ENCODE results near the genes KIAA1614 and NPL.

GRCh38 chr1:180912682-180913347, at the start of gene KIAA1614:
Gene KIAA1614, plus strand, starts transcription at chr1:180912897.
- PRO-cap, result bidirectional peak, plus-strand start at chr1:180912714, minus-strand start at chr1:180912743; bidirectional peak, plus-strand start at chr1:180913219, minus-strand start at chr1:180913133
- RAMPAGE, long total RNA, 3 experiments, result start-site peak on the plus strand in 1 of 3 experiments, at chr1:180912838-180913239 at its widest, 5 reads per replicate

- PRO-cap, result no peak
- RAMPAGE, long total RNA, 3 experiments, result no peak in any of the 3 experiments
Measured at GRCh38 chr1:180940629-180941164, 28.0 kb downstream of the KIAA1614 start.

- PRO-cap, result no peak
- RAMPAGE, long total RNA, 3 experiments, result no peak in any of the 3 experiments
Measured at GRCh38 chr1:181013222-181014060, 9.2 kb downstream of the STX6 start.

DNA sequence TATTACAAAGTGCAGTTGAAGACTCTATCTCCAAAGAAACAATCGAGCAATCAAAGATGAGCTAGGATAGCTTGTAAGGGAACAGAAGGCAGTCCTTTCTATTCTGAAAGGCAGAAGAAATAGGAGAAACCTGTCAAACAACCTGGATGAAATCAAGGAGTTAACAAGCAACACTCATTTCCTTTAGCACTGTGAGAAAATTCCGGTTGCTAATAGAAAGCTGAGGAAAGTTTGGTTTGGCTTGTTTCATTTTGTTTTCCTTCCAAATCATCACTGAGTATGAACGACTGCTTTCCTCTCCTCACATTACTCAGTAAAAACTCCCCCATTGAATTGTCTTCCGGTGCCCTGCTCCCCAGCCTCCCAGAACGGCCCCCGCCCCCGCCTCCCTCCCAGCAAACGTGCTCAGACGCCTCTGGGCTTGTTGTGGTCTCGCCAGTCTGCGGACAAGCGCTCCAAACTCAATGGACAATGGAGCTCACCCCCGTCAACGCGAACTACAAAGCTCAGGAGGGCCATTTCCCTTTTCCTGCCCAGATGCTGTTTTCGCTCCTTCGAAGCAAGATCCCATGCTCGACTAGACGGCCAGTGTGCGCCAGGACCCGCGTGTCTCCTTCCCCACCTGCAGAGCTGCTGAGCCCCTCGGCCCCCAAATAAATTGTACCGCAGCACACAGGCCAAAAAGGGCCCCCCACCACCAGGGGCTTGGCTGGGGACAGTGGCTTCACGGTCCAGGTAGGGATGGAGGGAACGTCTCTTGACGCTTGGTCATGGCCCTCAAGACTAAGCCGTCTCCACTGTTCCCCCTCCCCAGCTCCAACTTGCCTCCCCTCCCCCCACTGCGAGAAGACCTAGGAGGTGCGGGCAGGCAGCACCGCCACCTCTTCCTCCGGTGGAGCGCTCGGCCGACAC, 691 bp downstream of the STX6 start:
- PRO-cap, result bidirectional peak, plus-strand start at position 408 of the sequence, minus-strand start at position 308 of the sequence
- RAMPAGE, long total RNA, 3 experiments, result no peak in any of the 3 experiments

- PRO-cap, result no peak
- RAMPAGE, long total RNA, 3 experiments, result no peak in any of the 3 experiments
Measured at GRCh38 chr1:181046337-181046995, 12.7 kb downstream of the MR1 start.

DNA sequence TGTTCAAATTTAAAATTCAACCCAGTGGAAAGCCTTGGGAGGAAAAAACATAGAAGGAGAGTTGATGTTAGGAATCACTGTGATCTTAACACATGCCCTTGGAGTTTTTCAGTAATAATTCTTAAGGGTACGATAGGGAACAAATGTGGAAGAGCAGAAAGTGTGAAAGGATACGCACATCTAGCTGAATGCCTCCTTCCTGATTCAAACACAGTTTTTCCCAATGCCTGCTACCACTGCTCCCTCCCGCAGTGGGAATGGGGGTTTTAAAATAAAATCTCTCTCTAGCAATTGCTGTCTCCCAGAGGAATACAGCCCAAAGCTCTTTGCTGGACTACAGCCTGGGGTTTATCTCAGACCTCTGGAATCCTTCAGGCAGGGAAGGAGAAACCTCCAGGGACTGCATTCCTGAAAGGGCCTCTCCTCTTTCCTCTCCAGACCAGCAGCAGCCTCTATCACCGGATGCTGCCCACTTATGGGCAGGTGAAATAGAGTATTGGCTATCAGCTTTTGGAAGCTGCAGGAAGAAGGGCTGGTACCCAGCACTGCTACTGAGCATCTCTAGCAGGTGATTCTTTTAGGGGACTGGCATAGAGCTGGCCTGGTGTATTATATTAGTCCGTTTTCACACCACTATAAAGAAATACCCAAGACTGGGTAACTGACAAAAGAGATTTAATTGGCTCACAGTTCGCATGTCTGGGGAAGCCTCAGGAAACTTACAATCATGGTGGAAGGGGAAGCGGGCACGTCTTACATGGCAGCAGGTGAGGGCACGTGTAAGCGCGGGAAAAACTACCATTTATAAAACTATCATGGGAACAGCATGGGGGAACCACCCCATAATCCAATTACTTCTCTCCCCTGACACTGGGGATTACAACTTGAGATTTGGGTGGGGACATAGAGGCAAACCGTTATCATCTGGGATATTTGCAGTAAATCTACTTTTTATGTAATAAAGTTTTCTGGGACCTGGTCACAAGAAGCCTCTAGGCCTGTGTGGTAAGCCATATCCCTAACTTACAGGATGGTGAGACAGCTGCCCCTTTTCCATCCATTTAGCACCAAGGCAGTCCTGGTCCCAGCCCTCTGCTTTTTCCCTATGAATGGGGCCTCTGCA, 6.5 kb downstream of the IER5 start:
- PRO-cap, result unidirectional peak, minus-strand start at position 247 of the sequence
- RAMPAGE, long total RNA, 3 experiments, result no peak in any of the 3 experiments

GRCh38 chr1:181105504-181105677, 16.9 kb downstream of the IER5 start:
- PRO-cap, result bidirectional peak, plus-strand start at chr1:181105582, minus-strand start at chr1:181105215
- RAMPAGE, long total RNA, 3 experiments, result no peak in any of the 3 experiments

DNA sequence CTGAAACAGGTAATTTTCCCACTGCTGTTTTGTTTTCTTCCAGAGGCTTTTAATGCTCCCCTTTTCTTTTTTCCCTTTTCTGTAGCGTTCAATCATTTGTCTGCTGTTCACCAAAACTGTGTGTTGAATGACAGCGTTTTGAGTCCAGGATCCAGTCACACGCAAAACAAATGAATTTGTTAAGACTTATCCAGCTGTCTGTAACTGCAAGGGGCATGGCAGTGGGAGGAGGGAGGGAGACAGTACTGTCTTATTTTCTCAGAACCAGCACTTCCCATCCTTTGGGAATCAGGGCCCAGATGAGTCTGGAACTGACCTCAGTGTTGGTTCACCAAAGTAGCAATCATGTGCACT, 17.7 kb downstream of the CACNA1E start:
- PRO-cap, result unidirectional peak, minus-strand start at position 79 of the sequence
- RAMPAGE, long total RNA, 3 experiments, result no peak in any of the 3 experiments

GRCh38 chr1:182056584-182057069, 4.9 kb downstream of the ZNF648 start:
- PRO-cap, result no peak
- RAMPAGE, long total RNA, 3 experiments, result no peak in any of the 3 experiments

GRCh38 chr1:182143712-182145053, 82.7 kb upstream of the ZNF648 start:
- PRO-cap, result bidirectional peak, plus-strand start at chr1:182144365, minus-strand start at chr1:182144337; bidirectional peak, plus-strand start at chr1:182144637, minus-strand start at chr1:182144549
- RAMPAGE, long total RNA, 3 experiments, result no peak in any of the 3 experiments

DNA sequence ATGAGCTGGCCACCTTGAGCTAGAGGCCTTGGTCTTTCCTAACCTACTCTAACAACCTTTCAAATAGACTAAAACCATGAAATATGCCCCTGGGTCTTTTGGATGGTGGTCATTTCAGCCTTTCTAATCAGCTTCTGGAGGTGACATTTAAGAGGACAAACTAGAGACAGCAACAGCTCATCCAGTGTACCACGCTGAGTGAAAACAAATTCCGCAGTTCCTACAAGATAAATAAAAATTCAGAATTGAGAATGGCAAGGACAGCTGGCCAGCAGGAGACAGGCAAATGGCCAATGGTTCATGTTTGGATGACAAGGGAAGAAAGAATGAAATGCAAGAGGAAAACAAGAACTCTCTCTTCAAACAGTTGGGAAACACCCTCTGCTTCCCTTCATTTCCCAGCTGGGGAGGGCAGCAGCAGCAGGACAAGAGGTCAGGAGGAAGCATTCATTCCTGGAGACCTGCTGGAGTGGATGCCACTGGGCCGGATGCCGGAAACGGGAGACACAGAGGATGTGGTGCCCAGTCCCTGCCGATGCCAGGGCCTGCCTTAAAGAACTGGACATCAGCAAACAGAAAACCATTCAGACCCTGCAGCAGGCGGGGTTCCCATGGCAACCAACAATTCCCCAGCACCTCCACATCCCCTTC, 102.2 kb upstream of the ZNF648 start:
- PRO-cap, result no peak
- RAMPAGE, long total RNA, 3 experiments, result no peak in any of the 3 experiments

- PRO-cap, result no peak
- RAMPAGE, long total RNA, 3 experiments, result no peak in any of the 3 experiments
Measured at GRCh38 chr1:182588051-182588589, 936 bp downstream of the RNASEL start.

DNA sequence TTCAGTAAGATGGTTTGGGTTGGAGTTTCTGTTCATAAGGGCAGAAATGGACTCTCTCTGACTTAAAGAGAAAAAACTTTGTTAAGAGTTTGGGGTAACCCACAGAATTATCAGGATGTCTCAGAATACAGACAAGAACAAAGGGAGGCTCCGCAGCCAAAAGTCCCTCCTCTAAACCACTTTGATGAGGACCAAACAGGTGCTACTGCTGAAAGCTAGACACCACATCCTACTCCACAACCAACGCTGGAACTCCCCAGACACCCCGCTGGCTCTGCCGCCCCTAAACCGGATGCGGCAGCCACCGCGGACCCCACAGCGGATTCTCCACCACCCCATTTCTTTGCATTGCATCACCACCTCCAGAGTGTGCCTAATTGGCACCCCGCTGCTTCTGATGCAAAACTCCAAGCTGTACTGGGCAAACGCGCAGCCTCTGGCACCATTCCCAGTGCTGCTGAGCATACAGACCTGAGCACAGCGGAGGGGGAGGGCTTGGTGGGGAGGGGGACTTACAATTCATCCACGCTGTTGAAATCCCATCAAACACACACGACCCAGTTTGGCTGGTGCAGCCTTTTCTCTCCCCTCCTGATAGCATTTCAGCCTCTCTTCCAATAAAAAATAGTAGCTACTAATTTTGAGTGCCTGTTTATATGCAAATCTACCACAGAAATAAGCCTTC, 11.9 kb upstream of the RGS16 start:
- PRO-cap, result no peak
- RAMPAGE, long total RNA, 3 experiments, result no peak in any of the 3 experiments

GRCh38 chr1:182789089-182790106, at the start of gene NPL:
Gene NPL, plus strand, starts transcription at chr1:182789773.
- PRO-cap, result unidirectional peak, plus-strand start at chr1:182789400; bidirectional peak, plus-strand start at chr1:182789776, minus-strand start at chr1:182789615
- RAMPAGE, long total RNA, 3 experiments, result start-site peak on the plus strand in 2 of 3 experiments, at chr1:182789769-182789774 at its widest, 624 to 3,388 reads per replicate

- PRO-cap, result no peak
- RAMPAGE, long total RNA, 3 experiments, result no peak in any of the 3 experiments
Measured at GRCh38 chr1:182872175-182873022, 33.3 kb downstream of the DHX9 start.

- PRO-cap, result no peak
- RAMPAGE, long total RNA, 3 experiments, result no peak in any of the 3 experiments
Measured at GRCh38 chr1:182888436-182889386, 49.6 kb downstream of the DHX9 start.

DNA sequence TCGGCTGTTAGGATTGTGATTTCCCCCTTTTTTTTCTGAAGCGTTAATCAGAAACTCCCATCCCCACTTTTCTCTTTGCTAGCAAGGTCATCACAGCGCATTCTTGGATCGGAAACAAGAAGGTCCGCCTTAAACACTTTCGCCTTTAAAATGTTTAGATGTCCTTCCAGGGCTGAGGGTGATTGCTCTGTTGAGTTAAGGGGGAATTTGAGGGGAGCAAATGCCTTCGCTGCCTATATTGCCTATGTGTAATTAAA, 1.1 kb downstream of the LAMC1 start:
- PRO-cap, result no peak
- RAMPAGE, long total RNA, 3 experiments, result no peak in any of the 3 experiments

- PRO-cap, result no peak
- RAMPAGE, long total RNA, 3 experiments, result no peak in any of the 3 experiments
Measured at GRCh38 chr1:183059448-183059702, 36.2 kb downstream of the LAMC1 start.

GRCh38 chr1:183064703-183065276, 41.6 kb downstream of the LAMC1 start:
- PRO-cap, result no peak
- RAMPAGE, long total RNA, 3 experiments, result no peak in any of the 3 experiments

- PRO-cap, result no peak
- RAMPAGE, long total RNA, 3 experiments, result no peak in any of the 3 experiments
Measured at GRCh38 chr1:183140077-183140767, 45.8 kb upstream of the LAMC2 start.

Measured in subcutaneous adipose tissue (tissue), 3 donors.